Neuron (in vitro differentiated cells): Measurements from ENCODE around the genes CKB and RD3L.

DNA sequence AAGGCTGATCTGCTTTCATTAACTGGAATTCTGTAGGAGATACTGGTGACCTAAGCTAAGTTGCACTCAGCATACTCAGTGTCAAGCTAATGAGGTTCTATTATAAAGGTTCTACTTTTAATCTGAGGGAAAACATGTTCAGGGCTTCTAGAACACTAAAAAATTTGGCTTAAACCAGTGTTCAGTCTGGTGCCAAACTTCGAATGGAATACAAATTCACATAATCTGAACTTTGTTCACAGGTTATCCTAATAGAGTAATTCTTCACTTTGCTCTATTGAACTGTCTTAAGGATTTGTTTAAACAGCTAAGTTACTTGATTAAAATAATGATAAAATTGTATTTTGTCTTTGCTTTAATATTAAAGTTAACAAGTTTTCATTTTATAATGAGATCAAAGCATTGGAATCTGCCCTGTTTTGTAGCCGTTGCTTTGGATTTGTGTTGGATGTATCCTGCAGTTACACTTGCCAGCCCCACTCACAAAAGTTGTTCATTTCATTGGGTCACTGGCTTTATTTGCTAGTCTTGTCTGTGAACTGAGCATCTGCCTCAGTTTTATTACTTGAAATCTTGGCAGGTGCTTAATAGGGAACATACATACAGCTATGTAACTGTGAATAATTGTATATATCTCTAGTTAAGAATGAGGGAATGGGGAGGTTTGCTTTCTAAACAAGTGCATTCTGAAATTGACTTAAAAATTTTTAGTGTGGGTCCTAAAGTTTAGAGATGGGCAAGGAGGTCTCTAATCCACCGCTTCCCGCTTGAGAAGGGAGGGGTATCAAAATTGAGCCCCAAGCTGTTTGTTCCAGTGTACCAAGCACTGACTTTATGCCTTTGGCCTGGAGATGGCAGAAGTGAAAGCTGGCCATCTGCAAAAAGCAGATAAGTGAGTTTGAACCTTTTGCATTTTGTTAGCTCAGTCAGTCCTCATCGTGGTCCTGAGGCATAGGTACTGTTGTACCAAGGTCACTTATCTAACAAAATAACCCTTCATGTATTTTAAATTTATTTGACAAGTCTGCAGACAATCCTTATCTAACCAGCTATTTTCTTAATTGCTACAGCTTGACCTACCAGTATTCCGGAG, 9.1 kb downstream of the EIF5 start:
- PRO-cap = no peak

DNA sequence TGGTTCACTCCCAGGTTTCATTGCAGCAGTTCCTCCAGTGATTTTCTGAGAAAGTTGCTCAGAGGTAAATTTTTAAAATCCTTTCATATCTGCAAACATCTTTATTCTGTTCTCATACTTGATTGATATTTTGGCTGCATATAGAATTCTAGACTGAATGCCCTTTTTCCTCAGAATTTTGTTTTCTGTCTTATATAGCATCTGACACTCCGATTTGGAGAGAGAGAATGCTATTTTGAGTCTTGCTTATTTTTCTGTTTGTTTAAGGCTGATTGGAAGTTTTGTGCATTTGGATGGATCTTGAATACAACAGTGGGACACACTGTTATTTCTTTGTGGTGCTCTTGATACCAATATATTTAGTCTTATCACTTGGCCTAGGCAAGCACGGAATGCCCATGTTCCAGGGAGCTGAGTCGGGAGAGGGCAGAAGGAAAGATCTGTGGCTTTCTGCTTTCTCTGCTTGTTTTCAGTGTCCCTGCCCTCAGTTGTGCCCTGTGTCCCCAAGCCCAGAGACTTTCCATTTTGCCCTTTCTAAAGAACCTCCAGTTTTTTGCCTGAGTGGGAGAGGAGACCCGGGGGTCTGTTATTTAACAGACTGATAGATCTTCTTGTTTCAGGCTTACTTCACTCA, 10.5 kb downstream of the MARK3 start:
- PRO-cap = no peak

DNA sequence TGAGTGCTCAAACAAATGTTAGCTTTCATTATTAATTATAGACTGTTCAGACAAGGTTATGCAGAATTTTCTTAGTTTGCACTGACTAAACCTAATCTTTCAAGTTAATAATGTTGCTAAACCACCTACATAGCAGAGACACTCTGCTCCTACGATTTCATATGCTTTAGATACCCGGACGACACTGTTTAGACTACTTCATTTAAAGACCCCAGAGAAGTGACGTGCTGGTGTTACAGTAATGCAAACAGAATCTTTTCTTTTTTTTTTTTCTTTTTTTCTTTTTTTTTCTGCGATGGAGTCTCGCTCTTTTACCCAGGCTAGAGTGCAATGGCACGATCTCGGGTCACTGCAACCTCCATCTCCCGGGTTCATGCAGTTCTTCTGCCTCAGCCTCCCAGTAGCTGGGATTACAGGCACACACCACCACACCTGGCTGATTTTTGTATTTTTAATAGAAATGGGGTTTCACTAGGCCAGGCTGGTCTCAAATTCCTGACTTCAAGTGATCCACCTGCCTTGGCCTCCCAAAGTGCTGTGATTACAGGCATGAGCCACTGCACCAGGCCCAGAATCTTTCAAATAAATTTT, 38.6 kb downstream of the CKB start:
- PRO-cap = no peak

DNA sequence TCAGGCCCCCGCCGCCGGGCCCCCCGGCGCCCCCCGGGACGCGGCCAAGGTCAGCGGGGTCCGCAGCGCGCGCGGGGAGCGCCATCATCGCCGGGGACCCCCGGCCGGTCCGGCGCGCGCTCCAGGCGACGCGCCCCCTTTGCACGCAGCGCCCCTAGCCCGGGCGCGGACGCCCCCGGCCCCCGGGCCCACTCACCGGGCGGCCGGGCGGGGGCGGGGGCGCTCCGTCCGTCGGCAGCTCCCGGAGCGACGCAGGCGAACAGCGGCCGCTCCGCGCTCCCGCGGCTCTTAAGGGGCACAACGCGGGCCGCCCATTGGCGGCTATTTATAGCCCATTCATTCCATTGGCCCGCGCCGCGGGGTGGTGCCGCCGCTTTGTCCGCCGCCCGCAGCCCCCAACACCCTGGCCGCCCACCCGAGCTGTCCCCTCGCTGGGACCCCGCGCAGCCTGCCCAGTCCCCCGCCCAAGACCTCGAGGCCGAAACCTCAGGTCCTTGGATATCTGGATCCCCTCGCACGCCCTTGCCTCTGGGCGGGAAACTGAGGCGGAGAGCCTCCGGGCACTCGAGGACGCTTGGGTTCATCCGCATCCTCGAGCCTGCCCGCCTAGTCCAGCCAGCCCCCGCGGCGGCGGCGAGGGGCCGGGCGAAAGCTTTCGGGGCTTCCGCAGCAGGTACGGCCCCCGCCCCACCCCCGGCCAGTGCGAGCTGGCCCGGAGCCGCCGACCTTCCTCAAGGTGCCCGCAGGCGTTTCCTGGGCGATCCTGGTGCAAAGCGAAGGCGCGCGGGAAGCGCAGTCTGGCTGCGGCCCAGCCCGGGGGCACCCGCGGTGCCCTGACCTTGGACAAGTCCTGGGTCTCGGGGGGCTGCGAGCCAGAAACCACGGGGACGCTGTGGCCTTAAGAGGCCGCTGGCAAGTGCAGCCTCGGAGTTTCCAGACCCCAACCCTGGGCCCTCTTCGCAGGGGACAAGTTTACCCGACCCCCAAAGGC, at the start of gene CKB:
TSS of gene CKB (minus strand) at position 261 of the 991 bp plus-strand sequence.
- PRO-cap = bidirectional peak, plus-strand start at position 463 of the sequence, minus-strand start at position 261 of the sequence; bidirectional peak, plus-strand start at position 795 of the sequence, minus-strand start at position 613 of the sequence; bidirectional peak, plus-strand start outside the sequence, minus-strand start at position 852 of the sequence

DNA sequence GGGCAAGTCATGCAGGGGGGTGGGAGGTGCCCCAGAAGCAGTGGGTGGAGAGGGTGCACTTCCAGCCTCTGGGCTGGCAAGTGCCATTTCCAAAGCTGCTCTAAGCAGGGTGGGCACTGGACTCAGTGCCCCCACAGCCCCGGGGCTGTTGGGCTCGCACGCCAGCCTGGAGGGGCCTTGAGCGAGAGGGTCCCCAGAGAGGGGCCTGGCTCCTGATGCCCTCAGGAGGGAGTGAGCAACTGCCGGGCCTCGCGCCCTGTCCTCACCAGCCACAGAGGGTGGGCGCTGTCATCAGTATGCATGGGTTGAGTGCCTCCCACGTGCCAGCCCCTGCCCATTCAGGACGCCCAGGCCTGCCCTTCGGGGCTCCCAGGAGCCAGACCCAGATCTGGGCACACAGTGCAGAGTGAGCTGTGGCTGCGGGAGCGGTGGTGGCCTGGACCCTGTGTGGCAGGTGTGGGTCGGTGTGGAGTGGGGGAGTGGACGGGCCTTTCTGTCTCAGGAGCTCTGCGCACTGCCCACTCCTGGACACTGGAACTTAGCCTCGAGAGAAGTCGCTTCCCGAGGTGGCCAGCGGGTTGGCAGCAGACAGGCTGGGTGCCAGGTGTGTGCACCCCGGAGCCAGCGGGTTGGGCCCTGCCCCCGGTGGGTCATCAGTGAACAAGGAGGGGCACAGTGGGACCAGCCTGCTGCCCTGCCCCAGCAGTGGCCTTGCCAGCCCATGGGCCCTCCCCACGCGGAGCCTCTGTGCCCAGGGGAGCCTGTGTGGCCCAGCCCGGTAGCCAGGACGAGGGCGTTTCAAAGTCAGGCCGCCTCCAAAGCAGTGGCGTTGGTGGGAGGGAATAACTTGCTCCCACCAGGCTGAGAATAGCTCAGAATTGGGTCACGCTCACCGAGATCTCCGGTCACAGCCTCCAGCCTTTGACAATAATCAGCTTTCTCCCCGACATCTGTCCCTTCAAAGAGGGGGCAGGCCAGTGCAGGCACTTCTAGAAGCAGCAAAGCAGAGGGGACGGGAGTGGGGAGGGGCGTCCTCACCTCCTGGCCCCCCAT, 9.4 kb downstream of the TRMT61A start:
- PRO-cap = no peak

DNA sequence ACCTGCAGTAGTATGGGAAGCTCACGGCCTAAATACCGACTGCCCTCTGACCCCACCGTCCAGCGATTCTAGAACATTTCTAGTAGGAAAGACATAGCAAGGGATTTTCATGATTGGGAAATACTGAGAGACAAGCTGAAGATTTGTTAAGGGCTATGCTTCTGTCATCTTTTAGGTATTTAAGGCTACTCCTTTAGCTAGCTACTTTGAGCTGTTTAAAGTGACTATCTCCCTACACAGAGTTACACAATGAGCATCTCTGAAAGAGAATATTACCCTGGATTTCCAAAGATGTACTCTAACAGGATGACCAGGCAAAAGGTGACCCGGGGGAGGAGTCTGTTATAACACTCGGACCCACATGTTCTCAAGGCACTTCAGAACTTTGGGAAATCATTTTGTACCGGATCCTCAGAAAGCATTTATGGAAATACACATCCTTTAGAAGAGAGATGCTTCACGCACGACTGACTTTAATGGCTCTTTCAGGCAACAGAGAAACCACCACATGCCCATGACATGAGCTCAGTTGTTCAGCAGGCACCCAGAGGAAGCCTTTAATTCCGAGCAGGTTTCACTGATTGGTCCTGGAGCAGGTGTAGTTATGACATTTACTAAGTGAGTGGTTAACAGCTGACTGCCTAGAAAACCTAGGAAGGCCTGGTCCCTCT, 4.2 kb downstream of the BAG5 start:
- PRO-cap = bidirectional peak, plus-strand start outside the sequence, minus-strand start at position 562 of the sequence

DNA sequence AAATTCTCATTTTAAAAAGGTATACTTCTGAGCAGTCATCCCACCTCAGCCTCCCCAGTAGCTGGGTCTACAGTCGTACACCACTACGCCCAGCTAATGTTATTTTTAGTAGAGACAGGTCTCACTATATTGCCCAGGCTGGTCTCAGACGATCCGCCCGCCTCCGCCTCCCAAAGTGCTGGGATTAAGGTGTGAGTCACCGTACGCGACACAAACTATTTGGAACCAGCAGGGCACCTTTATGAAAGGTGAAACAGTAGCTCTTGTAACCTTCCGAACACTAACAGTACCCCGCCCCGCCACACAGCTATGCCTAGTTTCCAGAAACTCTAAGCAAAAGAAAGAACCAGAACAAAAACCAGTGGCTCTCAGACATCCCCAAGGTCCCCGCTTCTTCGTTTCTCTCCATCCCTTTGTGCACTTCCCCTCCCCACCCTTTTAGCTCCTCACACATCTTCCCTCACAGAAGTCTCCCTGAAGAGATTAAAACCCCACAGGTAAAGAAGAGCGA, 1.1 kb downstream of the BAG5 start:
- PRO-cap = bidirectional peak, plus-strand start at position 361 of the sequence, minus-strand start at position 311 of the sequence

DNA sequence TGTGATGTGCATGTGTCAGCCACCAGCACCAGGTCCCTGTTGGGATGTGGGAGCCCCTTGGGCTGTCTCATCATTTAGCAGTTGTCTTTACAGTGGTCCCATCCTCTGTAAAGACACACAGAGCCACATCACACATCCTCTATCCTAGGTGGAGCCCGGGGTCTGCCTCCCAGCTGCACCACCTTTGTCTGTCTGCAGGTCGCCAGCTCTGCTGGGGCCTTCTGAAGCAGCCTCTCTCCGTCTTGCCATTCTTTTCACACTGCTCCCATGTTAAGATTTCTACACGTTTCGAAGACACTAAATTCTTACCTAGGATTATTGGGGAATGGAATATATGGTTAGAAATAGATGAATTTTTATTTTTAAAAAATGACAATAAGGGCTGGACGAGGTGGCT, 31.7 kb downstream of the XRCC3 start:
- PRO-cap = no peak

GRCh38 chr14:103702870-103703395, 12.3 kb downstream of the XRCC3 start:
- PRO-cap = no peak

- PRO-cap = no peak
Measured at GRCh38 chr14:103745413-103746003, 29.9 kb downstream of the ZFYVE21 start.

- PRO-cap = no peak
Measured at GRCh38 chr14:103753964-103754323, 38.3 kb downstream of the ZFYVE21 start.

DNA sequence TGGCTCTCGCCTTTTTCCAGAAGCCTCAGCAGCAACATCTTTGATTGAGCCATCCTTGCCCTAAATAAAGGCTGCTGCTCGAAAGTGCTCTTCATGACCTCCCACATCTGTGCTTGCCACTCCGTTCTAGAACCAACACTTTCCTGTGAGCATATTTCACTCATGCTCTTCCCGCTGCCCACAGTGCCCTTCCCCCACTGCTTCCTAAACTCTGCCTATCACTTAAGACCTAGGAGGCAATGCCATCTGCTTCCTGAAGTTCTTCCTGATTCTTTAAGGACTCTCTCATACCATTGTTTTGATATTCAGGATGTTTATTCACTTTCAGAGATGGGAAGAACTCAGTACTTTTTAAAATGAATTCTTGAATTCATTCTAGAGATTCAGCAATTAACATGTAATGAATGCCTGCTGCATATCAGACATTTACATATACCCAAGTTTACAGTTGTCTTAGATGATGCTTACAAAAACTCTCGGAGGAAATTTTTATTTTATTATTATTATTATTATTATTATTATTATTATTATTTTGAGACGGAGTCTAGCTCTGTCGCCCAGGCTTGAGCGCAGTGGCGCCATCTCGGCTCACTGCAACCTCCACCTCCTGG, 50.0 kb downstream of the ZFYVE21 start:
- PRO-cap = no peak

- PRO-cap = no peak
Measured at GRCh38 chr14:103801406-103801897, 45.9 kb downstream of the PPP1R13B start.

DNA sequence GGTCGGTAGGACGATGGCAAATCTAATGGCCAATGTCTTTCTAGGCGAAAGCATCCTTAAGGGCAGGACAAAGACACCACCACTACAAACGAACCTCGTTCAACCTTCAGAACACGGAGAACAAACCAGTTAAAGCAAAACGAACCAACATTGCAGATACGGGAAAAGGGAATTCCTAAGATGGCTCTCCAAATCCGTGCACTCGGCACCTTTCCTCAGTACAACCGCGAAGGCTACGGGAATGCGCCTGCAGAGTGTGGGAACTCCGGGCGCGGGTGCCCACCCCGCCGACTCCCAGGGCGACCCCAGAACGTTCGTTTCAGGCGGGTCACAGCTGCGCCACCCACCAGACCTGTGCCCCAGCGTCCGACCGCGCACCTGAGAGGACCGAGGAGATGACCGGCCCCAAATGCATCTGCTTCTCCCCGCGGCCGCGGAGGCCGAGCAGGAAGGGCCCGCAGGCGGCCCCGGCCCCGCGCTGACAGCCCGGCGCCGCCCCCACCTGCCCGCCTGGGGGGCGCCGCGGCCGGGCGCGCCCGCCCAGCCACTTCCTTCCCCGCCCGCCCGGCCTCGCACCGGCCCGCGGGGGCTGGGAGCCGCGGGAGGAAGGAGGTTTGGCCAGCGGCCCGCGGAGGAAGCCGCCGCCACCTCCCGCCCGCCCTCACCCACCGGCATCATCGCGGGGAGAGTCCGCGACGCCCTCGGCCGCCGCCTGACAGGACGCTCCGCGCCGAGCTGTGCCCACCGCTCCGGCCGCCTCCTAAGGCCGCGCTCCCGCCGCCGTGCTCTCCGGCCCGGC, 546 bp downstream of the PPP1R13B start:
- PRO-cap = unidirectional peak, plus-strand start at position 218 of the sequence

DNA sequence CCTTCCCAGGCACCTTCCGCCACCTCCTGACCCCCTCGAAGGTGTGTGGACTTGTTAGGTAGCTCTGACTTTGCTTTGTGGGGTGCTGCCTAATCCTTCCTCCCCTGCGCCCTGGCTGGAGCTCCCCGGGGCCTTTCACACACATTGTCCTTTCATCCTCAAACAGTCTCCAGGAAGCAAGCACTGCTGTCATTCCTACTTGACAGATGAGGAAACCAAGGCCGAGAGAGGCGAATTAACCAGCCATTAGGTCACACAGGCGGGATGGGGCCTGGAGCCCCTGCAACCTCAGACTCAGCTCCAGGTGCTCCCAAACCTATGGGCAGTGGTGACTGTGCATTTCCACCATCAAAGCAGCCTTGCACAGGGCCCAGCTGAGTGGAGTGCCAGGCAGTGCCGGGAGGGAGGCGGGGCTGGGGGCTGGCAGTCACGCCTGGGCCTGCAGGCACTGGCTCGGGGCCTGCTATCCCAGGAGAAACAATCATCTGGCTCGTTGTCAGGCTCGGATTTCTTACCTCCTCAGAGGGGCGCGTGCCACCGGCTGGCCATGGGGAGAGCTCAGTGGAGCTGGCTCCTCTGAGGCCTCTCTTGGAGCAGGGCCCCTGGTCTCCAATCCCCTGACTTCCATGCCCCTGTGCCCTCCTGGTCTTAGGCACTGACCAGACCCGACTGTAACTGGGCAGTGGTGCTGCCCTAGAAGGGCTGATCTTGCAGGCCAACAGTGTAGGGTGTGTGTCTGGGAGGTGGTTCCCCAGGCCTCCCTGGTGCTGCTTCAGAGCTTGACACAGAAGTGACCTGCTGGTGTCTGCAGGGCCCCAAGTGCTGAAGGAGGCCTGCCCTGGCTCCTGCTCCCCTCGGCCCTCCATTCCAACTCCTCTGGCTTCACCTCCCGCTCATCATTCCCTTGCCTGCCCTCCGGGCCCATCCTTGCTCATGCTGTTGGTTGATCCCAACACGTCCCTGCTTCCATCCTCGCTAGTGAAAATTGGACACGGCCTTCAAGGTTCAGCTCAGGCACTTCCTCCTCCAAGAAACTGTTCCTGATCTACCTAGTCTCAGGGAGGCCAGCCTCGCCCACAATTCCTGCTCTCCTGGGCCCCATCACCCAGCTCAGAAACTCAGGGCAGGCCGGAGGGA, 20.2 kb upstream of the PPP1R13B start:
- PRO-cap = no peak

DNA sequence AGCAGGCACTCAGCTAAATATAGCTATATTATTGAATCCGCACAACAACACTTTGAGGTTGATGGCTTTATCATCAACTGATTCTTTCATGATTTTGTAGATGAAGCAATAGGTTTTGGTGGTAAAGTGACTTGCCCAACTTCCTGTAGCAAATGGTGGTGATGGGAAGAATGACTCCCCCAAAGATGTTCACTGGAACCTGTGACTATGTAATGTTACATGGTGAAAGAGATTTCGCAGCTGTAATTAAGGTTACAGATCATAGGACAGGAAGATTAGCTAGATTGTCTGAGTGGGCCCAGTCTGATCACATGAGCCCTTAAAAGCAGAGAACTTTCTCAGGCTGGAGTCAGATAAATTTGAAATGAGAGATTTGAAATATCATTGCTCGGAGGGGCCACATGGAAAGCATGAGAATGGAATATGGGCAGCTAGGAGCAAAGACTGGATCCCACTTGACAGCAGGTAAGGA, 3.3 kb downstream of the TDRD9 start:
- PRO-cap = no peak

DNA sequence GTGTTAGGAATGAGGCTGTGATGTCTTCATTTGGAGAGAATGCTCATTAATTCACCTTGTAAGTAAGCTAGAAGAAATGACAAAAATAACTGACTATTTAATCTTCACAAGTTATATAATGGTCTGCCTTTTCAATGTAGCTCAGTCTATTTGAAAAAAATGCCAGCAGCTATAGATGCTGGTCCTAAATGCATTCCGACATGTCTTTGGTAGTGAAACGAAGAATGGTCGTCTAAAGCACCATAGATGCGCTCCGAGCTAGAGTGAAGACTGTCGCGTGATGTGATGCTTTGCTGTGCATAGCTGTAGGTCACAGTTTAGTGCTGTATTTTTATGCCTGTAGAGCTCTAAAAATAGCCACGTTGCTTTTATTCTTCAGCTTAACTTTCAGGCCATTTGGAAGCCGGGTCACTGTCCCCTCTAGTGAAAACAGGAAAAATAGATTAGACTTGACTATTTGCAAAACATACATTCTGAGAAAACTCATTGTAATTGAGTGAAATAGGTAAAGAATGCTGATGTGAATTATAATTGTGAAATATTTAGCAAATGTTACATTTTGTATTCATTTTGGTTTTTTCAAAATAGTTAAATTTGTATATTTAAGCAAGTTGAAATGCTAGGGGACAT, at the start of gene RD3L:
TSS of gene RD3L (minus strand) at position 272 of the 630 bp plus-strand sequence.
- PRO-cap = no peak

- PRO-cap = no peak
Measured at GRCh38 chr14:104107601-104108601, 22.4 kb downstream of the ASPG start.

DNA sequence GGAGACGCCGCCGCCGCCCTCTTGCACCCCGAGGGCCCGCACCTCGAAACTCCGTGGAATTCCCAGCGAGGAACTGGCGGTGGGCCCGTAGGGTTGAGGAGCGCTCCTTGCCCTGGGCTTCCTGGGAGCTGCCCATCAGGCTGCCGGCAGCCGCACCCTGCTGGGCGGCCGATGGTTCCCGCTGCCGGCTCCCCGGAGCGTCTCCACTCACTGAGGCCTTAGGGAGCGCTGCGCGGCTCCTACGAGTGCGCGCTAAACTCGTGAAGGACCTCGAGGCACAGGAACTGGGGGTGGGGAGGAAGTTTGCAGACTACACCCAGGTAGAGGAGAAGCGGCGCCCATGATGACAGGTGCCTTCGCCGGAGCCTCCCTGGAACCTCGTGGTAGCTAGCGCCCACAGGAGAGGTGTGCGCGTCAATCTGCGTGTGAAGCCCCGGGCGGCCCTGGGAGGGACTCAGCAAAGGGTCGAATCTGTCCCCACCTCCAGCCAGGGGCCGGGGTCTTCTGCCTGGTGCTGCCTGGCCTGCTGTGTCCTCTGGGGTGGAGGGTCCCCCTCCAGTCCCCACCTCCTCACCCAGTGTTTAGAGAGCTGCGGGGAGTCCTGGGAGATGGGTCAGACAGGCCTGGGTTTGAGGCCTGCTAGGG, 20.5 kb upstream of the KIF26A start:
- PRO-cap = no peak

GRCh38 chr14:104137499-104138164, 755 bp upstream of the KIF26A start:
- PRO-cap = bidirectional peak, plus-strand start at chr14:104137871, minus-strand start at chr14:104137777